BE2C (cell line): Measurements from ENCODE around the genes EMD, LAGE3, F8A1 and FUNDC2.

- RRBS, result no CpG with 5 or more reads among the region's 10 CpGs
Measured at GRCh38 chrX:154012448-154012695, 7.3 kb downstream of the IRAK1 start.

DNA sequence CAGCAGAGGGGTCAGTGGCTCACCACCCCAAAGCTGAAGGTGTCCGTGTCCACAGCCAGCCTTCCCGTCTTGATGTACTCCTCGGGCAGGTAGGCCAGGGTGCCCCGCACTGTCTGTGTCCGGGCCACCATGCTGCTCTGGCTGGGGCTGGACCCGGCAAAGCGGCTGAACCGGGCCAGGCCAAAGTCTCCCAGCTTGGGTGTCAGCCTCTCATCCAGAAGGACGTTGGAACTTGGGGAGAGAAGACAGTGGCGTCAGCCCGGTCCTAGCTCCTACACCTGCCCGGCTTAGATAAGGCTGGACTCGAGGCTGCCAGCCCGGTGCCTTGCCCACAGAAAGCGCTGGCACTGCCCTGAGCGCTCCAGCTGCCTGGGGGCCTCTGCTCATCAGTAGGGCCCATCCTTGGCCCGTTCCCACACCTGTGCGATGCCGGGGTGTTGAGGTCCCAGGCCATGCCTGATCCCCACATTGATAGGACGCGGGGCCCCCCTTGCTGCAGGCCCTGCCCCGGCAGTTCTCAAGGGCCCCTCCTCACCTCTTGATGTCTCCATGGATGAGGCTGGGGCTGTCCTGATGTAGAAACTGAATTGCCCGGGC is 3.2 kb downstream of the IRAK1 start:
- RRBS, result 90% methylated on average over 12 of the region's 23 CpGs

DNA sequence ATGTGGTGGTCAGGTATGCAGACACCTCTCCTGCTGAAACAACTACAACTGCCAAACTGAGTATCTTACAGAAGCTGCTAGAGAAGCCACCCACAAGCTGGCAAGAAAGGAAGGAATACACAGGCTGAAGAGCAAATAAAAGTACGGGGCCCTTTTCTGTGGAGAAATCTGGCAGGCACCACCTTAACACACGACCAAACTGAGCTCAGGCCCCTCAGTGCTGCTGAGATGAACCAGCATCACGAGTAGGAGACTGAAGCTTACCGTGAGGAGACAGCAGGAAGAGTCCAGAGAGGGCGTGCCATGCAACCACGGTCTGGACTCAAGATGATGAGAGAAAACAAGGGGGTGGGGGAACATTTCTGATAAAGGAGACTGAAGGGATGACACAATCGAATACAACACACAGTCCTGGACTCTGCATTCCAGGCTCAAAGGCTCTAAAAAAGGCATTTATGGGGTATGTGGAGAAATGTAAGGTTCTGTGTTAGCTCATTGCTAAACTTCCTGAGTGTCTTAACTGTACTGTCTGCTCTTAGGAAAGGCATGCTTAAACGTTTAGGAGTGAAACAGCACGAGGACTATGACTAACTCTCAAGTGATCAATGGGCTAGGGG is 20.5 kb upstream of the IRAK1 start:
- RRBS, result no CpG with 5 or more reads among the region's 9 CpGs

DNA sequence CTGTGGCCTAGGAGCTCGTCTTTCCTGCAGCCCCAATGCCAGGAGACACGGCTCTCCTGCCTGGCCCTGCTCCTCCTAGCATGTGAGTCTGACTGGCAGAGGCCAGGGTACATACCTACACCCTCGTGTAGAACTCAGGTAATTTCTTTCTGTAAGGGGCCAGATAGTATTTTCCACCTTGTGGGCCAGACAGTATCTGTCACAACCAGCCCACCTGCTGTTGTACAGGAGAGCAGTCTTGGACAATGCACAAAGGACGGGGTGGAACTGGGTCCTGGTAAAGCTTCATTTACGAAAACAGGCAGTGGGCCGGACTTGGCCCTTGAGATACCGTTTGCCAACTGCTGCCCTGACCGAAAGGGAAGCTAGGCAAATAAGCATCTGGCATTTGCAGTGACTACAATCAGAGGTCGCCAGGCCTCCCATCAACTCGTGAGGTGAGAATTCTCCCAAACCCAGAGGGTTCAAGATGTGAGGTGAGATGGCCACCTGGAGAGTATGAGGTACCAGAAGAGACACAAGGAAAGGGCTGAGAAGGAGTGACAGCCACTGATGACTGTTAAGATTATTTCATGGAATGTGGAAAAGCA is 29.8 kb upstream of the IRAK1 start:
- RRBS, result no CpG with 5 or more reads among the region's 10 CpGs

DNA sequence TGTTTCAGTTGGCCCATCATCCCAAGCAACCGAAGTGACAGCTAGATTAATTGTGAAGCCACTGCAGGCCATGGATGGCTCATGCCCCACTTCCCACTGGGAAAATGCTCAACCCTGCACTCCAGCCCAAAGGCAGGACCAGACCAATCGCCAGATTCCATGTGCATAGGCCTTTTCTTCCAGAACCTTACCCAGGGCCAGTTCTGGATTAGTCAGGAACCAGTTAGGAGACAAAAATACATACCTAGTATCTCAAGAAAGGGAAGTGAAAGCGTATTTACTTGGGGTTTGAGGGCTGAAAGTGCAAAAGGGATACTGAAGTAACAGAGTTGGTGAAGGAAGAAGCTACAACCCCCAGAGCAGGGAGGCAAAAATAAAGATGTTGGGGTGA is 38.1 kb downstream of the TKTL1 start:
- RRBS, result no CpG with 5 or more reads among the region's 3 CpGs

DNA sequence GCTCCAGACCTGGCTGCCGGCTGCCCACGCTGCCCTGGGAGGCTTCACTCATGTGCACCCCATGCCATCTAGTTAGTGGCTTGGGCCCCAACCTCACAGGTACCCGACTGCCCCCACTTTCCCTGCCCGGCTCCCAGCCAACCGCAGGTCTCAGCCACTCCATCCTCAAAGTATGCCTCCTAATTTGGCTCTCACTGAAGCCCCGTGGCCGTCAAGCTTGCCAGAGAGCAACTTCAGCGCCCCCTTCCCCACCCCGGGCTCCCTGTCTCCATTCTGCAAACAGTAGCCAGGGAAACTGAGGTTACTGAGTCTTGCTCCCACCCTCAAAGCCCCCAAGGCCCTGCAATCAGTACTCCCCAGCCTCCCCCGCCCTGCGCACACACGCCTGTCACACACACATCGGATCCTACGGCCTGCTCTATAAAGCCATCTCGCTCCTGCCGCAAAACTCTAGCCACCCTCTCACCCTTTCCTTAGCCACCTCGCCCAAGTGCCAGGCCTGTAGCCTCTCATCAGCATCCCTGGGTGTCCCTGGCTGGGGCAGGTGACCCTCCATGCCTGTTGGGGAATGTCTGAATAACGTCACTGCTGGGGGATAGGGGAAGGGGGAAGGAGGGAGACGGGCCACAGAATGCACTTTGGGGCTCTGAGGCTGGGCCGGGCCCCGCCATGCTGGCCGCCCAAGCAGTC is 18.2 kb downstream of the FLNA start:
- RRBS, result 80% methylated on average over 4 of the region's 22 CpGs

DNA sequence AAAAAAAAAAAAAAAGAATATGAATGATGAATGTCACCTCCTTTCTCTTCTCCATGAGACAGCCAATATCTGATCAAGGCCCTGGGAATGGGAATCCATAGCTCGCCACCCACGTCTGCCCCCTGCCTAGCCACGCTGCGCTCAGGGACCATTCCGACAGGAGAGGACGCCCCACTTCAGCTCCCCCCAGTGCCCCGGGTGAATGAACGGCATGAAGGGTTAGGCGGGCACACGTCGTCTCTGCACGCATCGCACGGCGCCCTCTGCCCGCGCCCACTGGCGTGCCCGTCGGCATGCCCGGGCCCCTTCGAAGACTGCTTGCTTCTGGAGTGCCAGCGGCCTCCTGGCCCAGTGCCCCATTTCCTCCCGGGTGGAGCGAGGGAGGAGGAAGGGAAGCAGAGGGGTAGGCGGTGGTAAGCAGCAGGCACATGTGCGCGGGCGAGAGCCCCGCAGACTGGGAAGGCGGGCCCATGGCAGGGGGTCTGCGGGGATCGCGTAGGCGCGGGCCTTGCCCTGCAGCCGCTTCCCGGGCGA is 1.2 kb upstream of the EMD start:
- RRBS, result 3% methylated on average over 7 of the region's 39 CpGs

- RRBS, result 1% methylated on average over 35 of the region's 105 CpGs
Measured at GRCh38 chrX:154379118-154380059, at the start of gene EMD. EMD (plus strand) TSS chrX:154379295.

GRCh38 chrX:154401763-154402767 is 3.9 kb downstream of the RPL10 start:
- RRBS, result no CpG with 5 or more reads among the region's 9 CpGs

GRCh38 chrX:154430924-154432009 is 2.8 kb downstream of the ATP6AP1 start:
- RRBS, result no CpG with 5 or more reads among the region's 16 CpGs

GRCh38 chrX:154446247-154446800 is 2.4 kb downstream of the FAM50A start:
- RRBS, result no CpG with 5 or more reads among the region's 13 CpGs

DNA sequence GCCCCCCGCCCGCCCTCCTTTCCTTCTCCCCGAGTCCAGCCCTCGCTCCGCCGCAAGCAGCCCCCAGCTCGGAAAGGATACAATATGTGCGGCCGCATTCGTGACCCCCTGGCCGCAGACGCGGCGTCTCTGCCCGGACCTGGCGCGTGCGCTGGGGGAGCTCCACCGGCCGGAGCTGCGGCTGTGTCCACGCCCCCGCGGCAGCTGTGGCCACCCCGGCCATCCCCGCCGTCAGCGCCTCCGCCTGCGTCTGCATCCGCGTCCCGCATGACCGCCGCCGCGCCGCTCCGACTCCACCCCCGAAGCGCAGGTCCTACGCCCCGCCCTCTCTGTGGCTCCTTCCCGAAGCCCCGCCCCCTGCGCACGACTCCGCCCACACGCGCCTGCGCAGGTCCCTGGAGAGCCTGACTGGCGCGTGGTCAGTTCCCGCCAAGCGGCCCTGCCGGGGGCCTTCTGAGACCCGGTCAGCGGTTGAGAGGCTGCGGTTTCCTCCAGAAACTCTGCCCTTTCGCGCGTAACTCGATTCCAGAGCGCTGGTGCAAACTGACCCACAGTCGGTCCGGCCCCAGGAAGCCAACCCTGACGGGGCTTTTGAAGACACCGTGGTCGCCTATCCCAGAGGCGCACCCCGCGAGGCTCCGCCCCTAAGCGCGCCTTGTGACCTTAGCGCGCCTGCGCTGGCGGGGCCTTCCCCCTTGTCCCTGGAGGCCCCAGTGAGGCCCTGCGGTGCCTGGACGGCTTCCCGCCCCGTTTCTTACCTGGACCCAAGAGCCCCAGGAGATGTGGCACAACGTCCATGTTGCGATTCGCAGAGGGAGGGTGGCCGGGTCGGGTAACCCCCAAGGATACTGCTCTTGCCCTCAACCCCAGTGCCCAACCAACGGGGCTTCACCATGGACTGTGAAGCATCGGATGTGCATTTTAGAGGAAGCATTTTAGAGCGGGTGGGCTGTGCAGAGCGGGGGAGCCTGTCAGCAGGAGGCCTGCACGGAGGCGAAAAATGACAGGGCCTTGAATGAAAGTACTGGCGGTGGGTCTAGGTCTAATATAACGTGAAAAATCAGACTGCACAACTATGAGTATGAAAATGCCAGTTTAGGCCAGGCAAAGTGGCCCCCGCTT is at the start of gene LAGE3:
Gene LAGE3, minus strand, starts transcription at position 635 of the 1,122 bp plus-strand sequence.
- RRBS, result 0% methylated on average over 12 of the region's 97 CpGs

DNA sequence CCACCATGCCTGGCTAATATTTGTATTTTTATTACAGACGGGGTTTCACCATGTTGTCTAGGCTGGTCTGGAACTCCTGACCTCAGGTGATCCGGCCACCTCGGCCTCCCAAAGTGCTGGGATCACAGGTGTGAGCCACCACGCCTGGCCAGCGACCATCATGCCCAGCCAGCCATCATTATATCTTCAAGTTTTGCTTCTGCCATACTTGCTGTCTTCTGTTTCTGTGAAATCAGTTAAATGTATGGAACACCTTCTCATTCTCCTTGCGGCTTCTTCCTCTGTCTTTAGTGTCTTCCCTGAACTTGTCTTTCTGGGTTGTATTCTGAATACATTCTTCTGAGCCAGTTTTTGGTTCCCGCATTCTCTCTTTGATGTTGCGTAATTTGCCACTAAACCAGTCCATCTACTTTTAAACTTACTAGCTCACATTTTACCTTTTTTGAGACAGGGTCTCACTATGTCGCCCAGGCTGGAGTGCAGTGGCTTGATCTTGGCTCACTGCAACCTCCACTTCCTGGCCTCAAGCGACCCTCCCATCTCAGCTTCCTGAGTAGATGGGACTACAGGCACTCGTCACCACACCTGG is 9.5 kb upstream of the FAM3A start:
- RRBS, result no CpG with 5 or more reads among the region's 11 CpGs

GRCh38 chrX:154542778-154543801 is 3.6 kb downstream of the G6PD start:
- RRBS, result no CpG with 5 or more reads among the region's 20 CpGs

- RRBS, result no CpG with 5 or more reads among the region's 10 CpGs
Measured at GRCh38 chrX:154546595-154546730, 183 bp downstream of the G6PD start.

DNA sequence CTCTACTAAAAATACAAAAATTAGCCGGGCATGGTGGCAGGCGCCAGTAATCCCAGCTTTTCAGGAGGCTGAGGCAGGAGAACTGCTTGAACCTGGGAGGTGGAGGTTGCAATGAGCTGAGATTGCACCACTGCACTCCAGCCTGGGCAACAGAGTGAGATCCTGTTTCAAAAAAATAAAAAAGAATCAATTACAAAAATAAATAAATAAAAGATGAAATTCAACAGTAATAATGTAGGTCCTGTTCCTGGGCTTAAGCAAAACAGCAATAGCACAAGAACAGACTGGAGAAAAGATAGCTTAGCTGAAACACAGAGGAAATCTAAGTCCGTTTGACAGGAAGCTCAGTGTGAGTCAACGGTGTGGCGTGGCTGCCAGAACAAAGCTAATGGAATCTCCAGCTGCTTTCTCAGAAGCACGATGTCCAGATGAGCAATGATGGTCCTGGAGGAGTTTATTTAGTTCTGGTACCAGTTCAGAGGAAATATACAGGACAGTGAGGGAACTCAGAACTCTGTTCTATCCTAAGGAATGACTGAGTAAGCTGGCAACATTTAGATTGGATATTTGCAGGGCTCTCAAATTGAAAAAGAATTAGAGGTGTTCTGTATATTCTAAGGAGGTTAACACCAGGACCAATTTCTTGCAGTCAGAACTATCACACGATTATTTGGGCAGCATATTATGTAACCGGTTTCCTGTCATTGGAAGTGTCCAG is 12.9 kb downstream of the GAB3 start:
- RRBS, result no CpG with 5 or more reads among the region's 8 CpGs

- RRBS, result no CpG with 5 or more reads among the region's 8 CpGs
Measured at GRCh38 chrX:154781357-154782286, 19.0 kb downstream of the DKC1 start.

- RRBS, result no CpG with 5 or more reads among the region's 3 CpGs
Measured at GRCh38 chrX:154827392-154827945, 7.0 kb downstream of the SMIM9 start.

GRCh38 chrX:154886093-154886469 is at the start of gene F8A1:
F8A1 (plus strand) TSS chrX:154886355.
- RRBS, result no CpG with 5 or more reads among the region's 48 CpGs

DNA sequence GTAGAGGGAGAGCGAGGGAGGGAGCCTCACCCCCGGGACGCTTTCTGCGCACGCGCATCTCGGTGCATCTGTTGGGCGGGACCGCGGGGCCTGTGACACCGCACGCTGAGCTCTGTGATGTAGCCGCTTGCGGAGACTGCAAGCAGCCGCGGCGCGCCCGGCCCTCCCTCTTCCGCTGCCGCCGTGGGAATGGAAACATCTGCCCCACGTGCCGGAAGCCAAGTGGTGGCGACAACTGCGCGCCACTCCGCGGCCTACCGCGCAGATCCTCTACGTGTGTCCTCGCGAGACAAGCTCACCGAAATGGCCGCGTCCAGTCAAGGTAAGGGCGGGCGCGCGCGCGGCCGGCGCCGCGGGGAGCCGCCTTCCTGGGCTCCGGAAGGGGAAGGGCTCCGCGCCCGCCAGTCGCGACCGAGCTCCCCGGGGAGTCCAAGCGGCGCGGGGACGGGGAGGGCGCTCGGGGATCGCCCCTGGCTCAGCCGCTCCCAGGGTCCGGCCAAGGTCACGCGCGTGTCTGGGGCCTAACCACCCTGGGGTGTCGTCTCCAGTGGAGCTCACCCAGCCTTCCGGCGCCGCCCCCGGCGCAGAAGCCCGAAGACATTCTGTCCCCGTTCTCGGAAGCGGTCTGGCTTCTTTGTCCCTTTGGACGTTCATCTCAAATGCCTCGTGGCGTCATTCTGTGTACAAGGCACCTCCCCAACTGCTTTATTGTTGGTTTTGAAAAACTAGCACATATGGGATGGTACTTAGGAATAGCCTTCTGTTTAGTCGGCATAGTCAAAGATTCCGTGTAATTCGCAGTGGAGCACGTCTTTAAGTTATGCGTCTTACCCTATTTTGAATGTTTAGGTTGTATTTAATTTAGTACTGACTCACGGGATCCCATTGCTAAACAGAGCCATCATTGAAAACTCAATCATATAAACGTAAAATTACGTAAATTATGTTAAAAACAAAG is at the start of gene FUNDC2:
Gene FUNDC2, plus strand, starts transcription at position 95 of the 958 bp plus-strand sequence.
- RRBS, result 1% methylated on average over 27 of the region's 89 CpGs